Cerebral cortex (tissue), 2 donors: ENCODE results near the gene NKIRAS1.

- PRO-cap, 2 experiments: no peak in any of the 2 experiments
Measured at GRCh38 chr3:23427085-23427638, 224.0 kb downstream of the UBE2E2 start.

DNA sequence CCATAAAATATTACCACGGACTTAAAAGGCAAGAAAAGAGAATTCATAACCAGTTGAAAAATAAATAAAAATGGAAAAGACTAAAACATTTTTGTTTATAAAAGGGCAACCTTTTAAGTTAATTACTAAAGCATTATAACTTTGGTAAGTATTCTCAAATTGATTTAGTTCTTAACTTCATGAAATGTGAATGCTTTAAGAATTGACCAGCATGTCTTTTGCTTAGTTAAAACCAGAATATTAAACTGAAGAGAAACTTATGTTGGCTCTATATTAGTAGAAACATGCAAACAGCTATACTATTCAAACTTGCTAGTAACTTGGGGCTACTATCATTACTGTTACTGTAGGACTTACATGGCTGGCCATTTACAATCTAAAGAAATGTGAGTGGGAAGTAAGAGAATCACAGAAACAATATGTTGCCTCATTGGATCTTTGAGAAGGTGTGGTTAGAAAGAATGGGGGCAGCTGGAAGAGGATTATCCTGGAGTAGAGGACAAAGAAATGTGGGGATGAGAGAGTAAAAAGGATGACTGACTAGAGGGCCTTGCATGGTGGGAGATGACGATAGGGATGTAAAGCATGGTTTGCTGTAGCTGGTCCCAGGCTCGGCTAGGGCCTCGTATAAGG, 254.5 kb upstream of the UBE2E1 start:
- PRO-cap, 2 experiments: no peak in any of the 2 experiments

DNA sequence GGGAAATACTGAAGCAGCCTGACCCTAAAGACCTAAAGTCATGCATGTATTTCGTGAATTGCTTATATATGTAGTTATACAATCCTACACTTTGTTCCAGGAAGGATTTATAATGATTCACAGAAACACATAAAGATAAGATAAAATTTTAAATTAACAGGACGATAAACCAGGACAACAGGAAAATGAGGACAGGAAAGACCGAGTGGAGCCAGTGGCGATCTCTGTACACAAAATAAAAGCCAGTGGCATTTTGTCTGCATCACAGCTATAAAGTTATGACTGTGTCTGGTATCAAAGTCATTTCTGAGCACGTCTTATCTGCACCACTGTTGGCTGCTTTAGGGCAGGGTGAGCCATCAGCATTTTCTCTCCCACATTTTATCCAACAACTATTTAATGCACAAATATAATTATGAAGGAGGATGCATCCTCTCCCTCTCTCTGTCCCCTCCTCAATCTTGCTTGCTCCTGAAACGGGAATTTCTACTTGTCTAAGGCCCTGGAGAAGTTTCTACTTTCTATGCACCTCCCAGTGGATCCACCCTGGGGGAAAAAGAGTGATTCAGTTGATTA, 159.5 kb upstream of the UBE2E1 start:
- PRO-cap, 2 experiments: no peak in any of the 2 experiments

DNA sequence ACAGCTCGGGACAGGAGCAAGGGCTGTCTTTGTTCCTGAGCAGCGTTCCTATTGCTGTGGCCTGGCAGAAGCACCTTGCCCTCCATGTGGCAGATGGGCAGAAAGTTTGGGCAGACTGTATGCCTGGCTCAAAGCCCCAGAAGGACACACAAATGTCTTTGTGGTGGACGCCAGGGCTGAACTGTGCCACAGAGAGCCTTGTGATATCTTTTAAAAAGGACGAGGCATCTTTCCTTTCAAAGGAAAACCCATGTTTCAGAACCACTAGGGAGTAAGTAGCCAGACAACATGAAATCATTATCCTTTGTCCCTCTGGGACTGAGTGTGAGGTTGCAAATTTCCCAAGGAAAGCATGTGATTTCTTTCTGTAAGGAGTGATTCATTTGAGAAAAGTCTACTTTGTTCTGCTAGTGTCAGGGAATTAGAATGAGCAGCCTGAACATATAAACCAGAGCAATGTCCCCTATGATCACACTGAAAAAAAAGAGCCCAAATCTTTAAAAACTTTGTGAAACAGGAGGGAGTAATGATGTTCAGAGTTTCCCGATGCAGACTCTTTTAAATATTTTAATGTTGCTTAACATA, 29.2 kb upstream of the UBE2E1 start:
- PRO-cap, 2 experiments: peak in 1 of 2 experiments; most common plus-strand start position 410 of the sequence (in 1); most common minus-strand start position 299 of the sequence (in 1)

DNA sequence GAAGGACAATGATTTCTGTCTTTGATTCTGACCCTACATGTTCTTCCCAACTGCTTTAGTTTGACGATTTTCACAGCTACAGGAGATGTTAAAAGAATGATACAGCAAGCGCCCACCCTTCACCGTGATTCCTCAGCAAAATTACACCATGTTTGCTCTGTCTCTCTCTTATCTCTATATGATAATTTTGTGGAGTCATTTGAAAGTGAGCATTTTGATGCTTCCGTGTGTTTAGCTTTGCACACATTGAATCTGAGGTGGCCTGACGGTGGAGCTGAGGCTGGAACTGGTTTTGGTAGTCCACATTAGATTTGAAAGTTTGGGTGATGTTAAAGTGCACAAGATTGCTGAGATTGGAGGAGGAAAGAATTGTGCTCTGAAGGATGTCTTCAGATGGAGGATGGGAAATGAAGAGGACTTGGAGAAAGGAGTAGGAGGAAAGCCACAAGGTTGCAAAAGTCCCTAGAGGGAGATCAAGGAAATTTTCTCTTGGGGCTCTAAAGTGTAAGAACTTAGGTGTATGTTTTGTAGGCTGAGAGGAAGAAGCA, 12.7 kb downstream of the UBE2E1 start:
- PRO-cap, 2 experiments: no peak in any of the 2 experiments

DNA sequence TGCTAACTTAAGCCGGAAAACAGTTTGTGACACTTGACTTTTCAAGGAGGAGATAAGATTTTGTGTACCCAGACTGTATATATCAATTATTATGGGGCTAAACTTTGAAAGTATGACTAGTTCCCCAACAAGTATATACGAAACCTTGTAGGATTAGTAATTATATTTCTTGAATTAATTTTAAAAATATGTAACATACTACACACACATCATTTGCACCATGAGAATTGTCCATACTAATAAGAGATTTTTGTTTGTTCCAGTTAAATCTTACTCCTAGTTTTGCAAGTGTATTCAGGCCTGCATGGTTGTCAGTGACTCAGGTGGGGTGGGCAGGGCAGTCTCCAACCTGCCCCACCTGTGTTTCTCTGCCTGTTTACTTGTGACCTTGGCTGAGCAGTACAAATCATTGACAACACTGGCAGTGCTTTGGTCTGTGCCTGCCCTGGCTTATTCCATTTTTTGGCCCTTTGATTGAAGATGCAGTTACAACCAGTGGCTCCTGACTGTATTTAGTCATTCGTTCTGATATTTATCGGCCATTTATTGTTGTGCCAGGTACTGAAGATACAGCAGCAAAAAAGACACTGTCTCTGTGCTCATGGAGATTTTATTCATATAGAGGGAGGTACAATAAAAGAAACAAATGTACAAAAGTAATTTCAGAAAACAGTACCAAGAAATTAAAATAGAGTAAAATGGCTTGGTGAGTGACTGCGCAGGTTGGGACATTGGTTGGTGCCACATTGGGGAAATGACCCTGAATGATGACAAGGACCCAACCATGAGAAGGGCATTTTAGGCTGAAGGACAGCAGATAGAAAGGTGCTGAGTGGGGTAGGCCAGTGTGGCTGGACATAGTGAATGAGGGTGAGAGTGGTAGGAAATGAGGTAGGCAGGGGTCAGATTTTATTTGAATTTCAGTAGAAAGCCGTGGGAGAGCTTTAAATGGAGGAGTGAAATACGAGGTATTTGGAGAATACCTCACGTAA, 19.4 kb downstream of the UBE2E1 start:
- PRO-cap, 2 experiments: no peak in any of the 2 experiments

GRCh38 chr3:23890329-23890785, 26.4 kb downstream of the NKIRAS1 start:
- PRO-cap, 2 experiments: no peak in any of the 2 experiments

DNA sequence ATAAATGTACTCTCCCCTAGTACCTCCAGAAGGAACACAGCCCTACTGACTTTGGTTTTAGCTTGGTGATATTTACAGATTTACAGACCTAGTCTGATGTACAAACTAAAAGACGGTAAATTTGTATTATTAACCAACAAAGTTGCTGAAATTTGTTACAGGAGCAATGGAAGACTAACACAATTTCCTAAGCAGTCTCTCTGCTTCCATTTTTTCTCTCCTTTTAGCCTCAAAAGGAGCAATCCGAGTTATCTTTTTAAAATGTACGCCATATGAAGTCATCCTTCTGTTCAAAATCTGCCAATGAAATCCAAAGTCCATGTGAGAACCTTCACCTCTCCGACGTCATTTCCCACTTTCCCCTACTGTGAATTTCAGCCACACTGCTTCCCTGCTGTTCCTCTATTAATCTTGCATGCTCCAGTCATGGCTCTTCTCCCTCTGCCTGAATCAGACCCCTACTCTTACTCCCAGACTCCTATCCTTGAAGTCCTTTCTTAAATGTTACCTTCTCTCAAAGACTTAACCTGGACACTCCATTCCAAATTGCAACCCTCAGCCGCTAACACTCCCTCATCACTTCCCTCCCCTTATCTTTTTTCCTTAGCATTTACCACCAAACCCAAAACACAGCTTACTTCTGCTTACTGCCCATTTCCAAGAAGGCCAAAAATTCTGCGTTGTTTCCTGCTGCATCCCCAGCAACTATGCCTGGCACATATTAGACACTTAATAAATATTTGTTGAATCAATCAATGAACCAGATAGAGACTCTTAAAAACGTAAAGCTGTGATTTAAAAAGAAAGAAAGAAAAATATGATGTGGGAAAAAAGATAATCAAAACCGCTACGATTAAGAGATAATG, 1.2 kb downstream of the NKIRAS1 start:
- PRO-cap, 2 experiments: peak in 1 of 2 experiments; most common plus-strand start position 355 of the sequence (in 1)

DNA sequence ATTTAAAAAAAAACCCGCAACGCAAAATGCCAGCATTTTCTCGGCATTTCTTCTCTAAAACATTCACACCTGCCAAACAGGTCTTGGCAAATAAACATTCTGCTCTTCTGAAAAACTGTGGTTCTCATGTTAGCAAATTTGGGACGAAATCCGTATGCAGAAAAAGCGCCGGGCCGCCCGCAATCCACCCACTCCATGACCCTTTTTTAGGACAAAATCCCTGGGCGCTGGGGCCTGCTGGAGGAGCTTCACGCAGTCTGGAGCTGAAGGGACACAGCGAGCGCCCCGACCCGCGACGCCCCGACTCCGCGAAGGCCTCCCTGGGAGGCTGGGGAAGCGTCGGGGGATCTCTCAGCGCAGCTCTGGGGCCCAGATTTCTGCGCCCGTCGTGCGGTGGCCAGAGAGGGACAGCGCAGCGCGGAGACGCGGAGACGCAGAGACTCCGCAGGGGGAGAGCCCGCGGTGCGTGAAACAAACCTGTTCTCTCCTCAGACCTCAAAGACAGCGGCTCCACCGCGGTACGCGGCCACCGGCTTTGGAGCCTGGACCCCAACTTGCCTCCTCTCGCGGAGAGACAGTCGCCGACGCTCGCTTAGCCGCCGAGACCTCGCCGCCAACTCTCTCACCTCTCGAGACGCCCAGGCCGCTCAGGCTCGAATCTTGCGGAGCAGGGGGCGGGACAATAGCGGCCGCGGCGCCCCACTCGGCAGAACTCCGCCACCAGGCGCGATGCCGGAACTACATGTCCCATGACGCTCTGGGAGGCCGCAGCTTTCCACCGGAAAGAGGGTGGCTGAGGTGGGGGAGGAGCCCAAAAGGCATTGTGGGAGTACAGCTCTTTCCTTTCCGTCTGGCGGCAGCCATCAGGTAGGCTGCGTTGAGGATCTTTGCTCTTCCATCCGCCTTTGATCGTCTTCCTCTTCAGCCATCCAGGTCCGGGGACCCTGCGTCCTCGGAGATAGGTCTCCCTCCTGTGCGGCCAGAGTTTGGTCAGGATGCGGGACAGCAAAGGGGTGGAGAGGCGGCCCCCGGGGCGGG, at the start of gene NKIRAS1:
TSS of gene NKIRAS1 (minus strand) at position 684 of the 1,038 bp plus-strand sequence.
- PRO-cap, 2 experiments: peak in 1 of 2 experiments; most common plus-strand start position 255 of the sequence (in 1); most common minus-strand start position 364 of the sequence (in 1)

DNA sequence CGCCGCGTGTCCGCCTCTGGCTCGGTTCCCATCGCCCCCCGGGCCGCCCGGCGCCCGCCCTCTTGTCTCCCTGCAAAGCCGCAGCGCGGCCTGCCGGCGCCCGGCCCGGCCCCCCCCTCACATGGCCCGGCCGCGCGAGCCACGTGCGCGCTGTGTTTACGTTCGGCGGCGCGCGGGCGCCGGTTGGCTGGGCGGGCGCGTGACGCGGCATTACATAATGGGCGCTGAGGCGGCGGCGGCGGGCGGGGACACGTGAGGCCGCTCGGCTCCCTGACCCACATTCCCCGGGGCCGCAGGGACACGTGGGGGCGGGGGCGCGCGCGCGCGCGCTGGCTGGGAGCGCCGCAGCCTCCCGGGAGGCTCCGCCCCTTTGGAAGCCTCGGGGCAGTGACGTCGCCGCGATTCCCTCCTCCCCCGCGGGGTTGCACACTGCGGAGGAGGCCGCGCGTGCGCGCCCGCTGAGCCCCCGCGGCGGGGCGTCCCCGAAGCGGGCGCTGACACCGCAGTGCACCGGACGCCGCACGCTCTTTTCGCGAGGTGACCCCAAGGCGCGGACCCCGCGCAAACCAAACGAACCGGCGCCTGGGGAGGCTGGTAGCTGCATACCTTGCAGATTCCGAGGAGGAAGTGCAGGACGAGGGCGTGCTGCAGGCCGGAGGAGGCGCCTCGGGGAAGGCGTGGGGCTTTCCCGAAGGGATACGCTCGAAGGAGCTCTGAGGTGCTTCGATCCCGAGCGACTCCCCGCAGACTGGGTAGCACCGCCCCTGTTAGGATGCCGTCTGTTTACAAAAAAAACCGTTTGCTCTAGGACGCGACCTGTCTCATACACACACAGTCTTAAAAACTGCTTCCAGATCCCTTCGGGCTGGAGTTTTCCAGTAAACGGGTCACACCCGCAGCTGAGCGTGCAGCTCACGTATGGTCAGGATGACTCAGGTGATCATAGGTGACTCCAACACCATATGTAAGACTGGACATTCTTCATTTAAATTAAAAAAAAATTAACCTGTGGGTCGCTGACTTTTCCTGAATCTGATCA, 950 bp downstream of the NR1D2 start:
- PRO-cap, 2 experiments: peak in 2 of 2 experiments; most common plus-strand start position 497 of the sequence (in 1); most common minus-strand start position 92 of the sequence (in 2)

DNA sequence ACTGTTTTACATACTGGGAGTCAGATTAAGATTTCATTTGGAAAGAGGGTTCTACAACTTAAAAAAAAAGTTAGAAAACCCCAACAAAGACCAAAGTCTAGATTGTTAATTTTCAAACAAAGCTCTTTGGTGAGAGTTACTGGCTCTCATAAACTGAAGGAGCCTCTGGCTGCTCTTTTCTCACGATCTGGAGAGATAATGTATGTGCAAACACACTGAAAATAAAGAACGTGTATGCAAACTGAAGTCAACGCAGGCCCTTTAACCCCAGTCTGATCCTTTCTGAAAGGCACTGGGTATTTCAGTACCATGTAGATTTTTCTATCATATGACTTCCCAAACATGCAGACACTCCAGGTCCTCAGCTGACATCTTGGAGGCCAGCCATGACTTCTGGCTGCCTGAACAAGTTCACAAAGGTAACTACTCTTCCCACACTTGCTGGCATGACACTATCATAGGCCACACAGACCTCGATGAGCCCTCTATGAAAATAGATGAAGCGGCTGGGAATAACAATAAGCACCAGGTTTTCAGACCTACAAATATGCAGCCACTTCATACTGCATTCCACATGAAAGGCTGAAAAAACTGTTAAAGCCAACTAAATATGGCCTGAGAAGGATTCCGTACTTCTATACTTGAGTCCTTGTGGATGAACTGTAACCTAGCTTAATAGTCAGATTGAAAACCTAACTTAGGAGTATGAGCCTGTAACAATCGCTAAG, 121.4 kb downstream of the THRB start:
- PRO-cap, 2 experiments: no peak in any of the 2 experiments

GRCh38 chr3:24480187-24480775, 14.4 kb downstream of the THRB start:
- PRO-cap, 2 experiments: no peak in any of the 2 experiments

DNA sequence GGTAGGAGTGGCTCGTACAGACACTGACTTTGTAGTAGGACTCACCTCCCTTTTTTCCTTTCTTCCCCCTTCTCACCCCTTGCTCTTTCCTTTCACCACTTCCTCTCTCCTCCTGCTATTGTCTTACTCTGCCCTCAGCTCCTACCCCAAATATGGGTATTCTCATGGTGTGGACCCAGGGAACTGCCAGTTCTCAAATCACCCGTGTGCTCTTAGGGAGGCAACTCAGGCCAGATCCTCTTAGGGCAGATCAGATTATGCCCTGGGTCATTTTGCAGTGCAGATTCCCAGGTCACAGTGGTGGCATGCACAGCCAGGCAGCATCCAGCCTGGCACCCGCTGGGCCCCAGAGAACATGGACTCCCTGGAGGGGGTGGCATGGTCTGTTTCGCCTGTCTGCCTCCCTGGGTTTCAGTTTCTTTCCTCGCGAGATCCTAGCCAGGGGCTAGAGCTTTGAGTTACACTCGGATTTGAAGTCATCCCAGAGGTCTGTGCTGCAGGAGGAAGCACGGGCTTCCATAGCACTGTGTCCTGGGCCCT, 96.2 kb downstream of the TOP2B start:
- PRO-cap, 2 experiments: no peak in any of the 2 experiments

DNA sequence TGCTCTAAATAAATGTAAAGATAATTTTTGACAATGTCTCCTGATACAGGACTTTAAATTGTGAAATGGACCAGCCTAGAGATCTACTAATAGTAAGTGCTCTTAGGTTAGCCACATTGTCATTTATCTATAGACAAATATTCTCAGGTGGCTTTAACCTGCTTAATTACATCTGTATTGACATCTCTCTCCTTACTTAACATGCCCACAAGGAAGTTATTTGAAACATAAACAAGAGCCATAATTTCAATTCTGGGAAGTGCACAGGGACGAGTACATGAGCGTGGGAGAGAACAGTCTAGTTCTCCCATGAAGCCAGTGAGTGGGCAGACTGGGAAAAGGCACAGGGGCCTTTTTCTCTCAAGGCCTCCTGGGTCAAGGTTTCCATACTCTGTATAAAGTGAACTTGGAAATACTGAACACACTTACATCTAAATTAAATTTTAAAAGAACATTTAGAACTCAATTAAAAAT, 54.2 kb downstream of the NEK10 start:
- PRO-cap, 2 experiments: no peak in any of the 2 experiments

DNA sequence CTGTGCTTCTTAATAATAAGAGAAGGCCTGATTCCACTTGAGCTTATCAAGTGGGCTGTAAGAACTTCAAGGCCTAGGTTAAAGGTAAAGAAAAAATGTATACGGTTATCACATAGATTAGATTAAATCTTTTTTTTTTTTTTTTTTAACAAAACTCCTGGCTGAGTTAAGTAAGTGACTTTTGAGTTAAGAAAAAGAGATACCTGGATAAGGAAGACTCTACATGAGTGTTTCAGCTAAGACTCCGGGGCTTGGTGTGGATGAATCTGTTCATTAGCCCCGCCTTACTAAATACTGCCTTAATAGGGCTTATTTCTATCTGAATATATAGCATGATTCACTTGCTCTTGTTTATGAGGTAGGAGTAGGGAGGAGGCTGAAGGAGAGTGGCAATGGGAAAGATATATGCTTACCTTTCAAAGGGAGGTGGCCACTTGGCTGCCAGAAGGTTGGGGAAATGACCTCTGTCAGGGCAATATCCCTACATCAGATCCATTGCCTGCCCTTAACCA, 80.4 kb downstream of the EOMES start:
- PRO-cap, 2 experiments: no peak in any of the 2 experiments

- PRO-cap, 2 experiments: no peak in any of the 2 experiments
Measured at GRCh38 chr3:27666587-27667179, 55.4 kb downstream of the EOMES start.

- PRO-cap, 2 experiments: no peak in any of the 2 experiments
Measured at GRCh38 chr3:27715052-27716119, 6.7 kb downstream of the EOMES start.

GRCh38 chr3:28244095-28244563, 2.7 kb downstream of the CMC1 start:
- PRO-cap, 2 experiments: no peak in any of the 2 experiments

GRCh38 chr3:28291648-28291922, 50.2 kb downstream of the CMC1 start:
- PRO-cap, 2 experiments: no peak in any of the 2 experiments

- PRO-cap, 2 experiments: no peak in any of the 2 experiments
Measured at GRCh38 chr3:28294865-28295270, 53.4 kb downstream of the CMC1 start.